Rectum (tissue), 1 donor: ENCODE measurements around the gene GALNT4.

DNA sequence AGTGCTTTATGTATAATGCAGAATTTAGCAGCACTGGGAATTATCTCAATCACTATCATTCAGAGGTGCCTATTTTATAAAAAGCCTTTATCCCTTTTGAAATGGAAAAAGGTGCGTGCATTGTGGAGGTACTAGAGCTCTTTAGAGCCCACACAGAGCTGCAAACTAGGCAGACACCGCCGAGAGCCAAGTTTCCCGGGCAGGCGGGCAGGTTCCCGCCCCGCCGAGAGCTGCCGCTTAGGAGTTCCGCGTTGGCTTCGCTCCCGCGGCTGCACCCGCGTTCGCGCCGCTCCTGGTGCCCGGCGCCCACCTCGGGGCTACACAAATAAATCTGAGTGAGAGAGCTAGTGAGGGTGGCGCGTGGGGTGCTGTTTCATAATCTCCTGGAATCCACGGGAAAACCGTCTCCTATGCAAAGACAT is 753 bp downstream of the KITLG start:
- PRO-cap = bidirectional peak, plus-strand start at position 240 of the sequence, minus-strand start at position 232 of the sequence

DNA sequence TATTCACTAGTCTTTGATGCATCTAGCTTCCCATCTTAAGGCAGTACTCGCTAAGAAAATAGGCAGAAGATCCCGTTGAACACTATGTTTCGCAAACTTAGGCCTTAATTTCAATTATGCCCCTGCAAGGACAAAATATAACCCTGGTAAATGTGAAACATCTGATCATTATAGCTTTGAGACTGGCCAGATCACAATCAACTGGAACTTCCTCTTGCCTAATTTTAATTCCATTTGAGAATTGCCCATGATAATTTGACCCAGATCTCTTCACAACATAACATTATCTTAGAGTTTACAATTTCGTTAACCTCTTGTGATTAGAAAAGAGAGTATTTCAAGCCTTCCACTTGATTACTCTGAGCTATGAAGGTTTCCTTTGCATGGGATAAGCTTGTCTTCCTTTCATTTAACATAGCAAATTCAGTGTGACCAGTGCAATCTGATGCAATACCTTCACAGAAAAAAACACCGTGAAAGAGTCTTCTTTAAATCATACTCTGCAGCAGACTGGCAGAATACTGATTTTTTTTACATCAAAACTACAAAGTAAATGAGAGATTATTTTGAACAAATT is 143.7 kb downstream of the DUSP6 start:
- PRO-cap = no peak

GRCh38 chr12:89328189-89329084 is 23.9 kb downstream of the DUSP6 start:
- PRO-cap = no peak

DNA sequence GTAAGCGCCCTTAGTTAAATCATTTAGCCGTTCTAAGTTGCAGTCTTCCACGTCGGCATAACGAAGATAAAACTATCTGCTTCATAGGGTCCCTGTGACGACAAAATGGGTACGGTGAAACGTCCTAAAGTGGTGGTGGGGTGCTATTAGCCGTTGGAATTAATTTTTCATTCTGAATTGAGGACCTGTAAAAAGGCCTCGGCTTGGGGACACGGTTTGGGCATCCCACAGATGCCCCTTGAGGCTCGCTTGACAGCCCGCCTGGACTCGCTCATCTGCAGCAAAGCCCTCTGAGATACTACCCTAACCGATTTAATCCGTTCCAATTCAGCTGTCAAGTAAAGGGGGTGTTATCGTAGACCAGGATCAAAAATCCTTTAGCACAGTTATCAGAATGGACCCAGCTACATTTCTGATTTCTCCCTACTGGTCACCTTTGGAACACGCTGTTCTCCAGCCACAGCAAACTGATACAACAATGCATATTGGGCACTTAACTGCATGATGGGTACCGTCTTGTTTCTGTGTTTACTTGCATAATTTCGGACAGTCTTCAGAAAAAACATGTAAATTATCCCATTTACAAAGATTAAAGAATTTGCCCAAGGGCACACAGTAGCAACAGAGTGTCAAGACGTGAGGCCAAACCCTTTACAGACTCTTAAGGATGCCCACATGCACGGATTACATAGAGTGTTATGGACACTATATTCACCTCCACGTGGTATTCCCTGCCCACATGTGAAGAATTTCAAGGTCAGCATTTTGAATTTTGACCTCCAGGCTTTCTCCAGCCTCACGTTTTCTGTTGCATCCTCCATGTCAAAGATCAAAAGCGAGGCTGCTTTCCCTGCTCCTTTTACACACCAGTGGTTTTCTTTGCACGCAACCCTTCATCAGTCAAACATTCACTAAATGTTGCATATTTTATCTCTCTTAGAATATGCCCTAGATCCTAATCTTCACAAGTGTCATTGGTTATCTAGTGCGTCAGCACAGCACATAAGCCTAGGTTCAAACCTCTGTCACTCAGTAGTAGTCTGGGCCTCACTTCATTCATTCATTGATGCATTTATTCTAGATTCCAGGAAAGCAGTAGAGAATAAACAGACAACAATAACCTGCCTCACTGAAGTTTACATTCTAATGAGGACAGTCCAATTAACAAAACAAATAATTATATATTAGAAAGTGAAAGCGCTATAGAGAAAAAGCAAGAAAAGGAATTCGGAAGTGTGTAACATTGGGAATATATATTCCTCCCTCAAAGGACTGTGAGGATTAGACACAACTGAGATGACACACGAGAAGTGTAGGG is 3.2 kb upstream of the DUSP6 start:
- PRO-cap = no peak

- PRO-cap = no peak
These were observed 11.8 kb upstream of the DUSP6 start for GRCh38 chr12:89364106-89364531.

DNA sequence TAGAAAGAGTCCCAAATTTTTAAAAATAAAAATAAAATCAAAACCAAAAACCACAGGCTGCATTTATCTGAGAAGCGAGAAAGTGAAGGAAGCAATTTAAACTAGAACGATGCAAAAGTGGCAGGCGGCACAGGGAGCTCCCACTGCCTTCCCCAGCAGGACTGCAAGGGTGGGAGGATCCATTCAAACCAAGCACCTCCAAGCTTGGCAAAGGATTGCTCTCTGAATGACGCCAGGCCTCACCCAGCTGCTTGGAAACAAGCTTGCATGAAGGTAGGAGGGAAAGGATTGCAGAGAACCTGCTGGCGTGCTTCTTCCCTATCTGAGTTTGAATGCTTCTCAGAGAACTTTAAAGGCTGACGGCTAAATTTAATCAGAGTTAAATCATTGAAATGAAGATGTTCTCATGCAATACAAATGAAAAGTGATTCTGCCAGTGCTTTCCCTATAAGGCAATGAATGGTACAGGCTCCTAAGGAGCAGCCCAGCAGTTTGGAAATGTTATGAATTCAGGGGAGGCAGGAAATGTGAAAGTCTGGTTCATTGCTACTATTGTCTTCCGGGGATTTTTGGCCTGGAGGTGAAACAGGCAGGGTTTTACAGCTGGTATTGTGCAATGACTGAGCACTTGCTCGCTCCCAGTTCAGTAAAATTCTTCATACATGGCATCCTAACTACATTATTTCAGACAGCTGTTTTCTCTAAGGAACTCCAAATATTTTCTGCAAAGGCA is 31.8 kb upstream of the DUSP6 start:
- PRO-cap = no peak

- PRO-cap = bidirectional peak, plus-strand start at chr12:89524869, minus-strand start at chr12:89524759
These were observed at the start of gene GALNT4 for GRCh38 chr12:89524353-89525064. GALNT4 (minus strand) TSS chr12:89524796.

DNA sequence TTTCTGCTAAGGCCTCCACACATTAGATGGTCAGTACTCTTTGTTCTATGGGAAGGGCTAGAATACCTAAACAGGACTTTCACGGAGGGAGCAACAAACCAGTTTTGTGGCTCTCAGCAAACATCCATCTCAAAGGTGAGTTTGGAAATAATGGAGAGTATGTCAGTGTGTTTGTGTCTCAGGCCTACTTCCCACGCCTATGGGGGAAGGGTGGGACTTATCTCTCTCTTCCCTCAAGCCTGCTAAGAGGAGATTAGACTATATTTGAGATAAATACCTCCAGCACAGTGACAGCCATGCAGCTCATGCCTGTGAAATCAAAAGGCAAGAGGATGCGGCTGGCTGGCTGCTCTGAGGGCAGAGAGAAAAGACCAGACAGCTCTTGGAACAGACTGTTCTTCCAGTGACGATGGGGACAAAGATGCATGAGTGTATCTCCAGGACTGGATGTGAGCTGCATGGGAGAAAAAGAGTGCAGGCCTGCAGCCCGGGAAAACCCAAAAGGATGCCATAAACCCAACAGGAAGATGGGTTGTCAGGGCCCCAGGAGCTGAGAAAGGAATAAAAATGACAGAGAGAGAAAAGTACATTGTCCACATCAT is 14.8 kb upstream of the POC1B start:
- PRO-cap = no peak

GRCh38 chr12:89611098-89611642 is 85.3 kb upstream of the POC1B start:
- PRO-cap = no peak

DNA sequence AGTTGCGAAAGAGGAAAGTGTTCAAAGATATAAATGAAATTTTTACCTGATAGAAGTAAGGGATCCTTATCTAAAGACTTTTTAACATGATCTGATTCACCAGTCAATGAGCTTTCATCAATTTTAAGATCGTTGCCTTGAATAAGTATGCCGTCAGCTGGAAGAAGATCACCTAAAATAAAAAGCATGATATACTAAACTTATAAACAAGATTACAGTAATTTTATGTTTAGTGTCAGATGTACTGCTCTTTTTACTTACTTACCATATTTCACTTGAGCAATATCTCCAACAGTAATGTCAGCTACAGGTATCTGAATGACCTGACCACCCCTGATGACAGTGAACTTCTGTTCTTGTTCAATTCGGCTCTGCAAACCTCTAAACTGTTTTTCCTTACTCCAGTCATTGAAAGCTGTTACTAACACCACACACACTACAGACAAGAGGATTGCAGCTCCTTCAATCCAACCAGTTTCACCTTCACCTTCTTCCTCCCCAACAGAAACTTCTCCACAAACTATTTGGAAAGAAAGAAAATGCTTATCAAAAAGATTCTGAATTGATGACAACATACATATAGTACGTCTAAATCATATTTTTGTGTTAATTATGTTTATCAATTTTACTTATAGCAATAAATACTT is 73.8 kb downstream of the ATP2B1 start:
- PRO-cap = no peak

DNA sequence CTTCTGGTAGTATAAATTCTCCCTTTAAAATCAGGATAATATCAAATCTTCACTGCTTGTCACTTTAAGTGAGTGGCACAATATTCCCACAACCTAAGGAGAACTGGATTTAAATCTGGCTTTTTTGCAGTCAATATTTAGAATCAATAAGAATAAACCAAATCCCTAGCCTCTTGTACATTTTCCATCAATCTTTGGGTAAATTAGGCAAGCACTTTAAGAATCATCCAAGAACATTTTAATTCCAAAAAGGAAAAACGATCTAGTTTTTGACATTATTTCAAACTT is 17.9 kb downstream of the ATP2B1 start:
- PRO-cap = no peak

- PRO-cap = no peak
These were observed 13.3 kb downstream of the ATP2B1 start for GRCh38 chr12:89694876-89696243.

GRCh38 chr12:89701076-89701473 is 7.6 kb downstream of the ATP2B1 start:
- PRO-cap = no peak

GRCh38 chr12:89950351-89950837 is 241.8 kb upstream of the ATP2B1 start:
- PRO-cap = no peak

- PRO-cap = no peak
These were observed 460 bp downstream of the CCER1 start for GRCh38 chr12:90954529-90954903.

DNA sequence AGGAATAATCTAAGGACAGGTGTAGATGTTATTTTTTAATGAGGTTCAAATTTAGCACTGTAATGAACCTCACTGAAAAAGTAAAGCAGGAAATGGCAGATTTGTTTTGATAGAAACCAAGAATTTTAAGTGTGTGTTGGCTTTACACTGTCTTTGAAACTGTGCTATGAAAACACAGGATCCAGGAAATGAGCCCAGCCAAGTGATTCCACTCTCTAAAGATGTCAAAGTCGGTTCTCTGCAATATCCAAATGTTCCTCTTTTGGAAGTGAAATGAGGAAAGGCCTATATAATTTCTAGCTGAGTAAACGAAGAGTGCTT is 367.2 kb downstream of the BTG1 start:
- PRO-cap = no peak

GRCh38 chr12:91952730-91953440 is 192.8 kb downstream of the BTG1 start:
- PRO-cap = bidirectional peak, plus-strand start at chr12:91953192, minus-strand start at chr12:91953104

- PRO-cap = unidirectional peak, minus-strand start at chr12:92080648
These were observed 65.0 kb downstream of the BTG1 start for GRCh38 chr12:92080513-92081110.

DNA sequence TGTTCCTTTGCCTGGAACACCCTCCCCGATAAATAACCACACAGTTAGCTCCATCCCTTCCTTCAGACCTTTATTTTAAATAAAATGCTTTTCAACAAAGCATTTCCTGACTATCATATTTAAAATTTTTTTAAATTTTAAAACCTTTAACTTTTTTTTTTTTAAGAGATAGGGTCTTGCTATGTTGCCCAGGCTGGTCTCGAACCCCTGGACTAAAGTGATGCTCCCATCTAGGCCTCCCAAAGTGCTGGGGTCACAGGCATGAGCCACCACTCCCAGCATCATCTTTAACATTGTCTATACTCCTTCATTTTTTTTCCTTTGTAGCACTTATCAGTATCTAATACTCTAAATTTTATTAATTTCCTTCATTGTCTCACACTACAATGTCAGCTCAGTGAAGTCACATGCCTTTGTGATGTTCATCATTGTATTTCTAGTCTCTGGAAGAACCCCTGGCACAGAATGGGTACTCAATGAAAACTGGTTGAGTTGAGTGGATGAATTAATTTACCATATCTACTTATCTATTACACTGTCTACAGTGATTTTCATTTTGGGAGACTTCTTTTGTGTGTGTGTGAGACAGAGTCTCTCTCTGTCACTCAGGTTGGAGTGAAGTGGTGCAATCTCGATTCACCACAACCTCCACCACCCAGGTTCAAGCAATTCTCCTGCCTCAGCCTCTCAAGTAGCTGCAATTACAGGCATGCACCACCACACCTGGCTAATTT is 48.3 kb downstream of the BTG1 start:
- PRO-cap = no peak

GRCh38 chr12:92137247-92137693 is 8.4 kb downstream of the BTG1 start:
- PRO-cap = no peak